ENCODE results near the genes CNTNAP1 and PSME3.

- RRBS, result no CpG with 5 or more reads among the region's 13 CpGs
Observed at GRCh38 chr17:42178798-42179003, 2.2 kb downstream of the KCNH4 start.

DNA sequence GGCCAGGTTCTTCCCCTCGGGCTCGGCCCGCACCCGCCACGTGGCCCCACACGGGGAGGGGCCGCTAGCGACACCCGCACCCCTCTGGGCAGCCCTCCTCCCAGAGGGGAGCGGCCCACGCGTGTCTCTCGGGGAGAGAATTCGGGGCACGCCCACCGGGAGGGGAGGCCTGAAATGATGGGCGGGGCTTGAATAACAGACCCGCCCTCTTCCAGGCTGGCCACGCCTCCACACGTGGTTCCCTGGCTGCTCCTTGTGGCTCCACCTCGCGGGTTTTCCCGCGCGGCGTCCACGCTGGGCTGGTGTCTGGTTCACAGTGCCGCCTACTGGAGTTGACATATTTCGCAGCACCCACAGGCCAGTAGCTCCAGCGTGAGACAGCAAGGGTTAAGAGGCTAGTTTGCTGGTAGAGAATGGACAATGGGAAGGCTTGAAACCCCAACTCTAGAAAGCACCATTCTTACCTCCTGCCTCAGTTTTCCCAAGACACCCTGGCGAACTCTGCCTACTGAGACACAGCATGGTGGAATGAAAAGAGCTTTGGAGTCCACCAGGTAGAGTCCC lies 300 bp upstream of the KCNH4 start:
- RRBS, result no CpG with 5 or more reads among the region's 31 CpGs

DNA sequence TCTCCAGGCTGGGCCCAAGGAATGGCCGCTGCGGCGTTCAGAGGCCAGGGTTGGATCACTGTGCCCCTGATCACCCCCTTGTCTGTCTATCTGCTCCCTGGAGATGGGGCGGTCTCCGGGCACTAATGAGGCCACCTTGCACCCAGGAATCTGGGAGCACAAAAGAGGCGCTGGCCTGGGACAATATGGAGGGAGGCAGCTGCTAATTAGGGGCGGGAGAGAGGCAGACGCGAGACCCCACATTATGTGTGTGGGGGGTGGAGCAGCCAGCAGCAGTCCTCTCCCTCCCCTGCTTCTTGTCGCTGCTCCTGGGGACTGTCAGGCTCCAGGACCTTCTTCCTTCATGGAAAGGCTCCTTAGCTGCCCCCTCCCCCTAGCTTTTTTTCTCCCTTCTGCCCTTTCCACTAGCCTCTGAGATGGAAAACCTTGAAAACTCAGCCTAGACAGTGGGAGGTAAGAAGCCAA lies 354 bp upstream of the HCRT start:
- RRBS, result no CpG with 5 or more reads among the region's 10 CpGs

DNA sequence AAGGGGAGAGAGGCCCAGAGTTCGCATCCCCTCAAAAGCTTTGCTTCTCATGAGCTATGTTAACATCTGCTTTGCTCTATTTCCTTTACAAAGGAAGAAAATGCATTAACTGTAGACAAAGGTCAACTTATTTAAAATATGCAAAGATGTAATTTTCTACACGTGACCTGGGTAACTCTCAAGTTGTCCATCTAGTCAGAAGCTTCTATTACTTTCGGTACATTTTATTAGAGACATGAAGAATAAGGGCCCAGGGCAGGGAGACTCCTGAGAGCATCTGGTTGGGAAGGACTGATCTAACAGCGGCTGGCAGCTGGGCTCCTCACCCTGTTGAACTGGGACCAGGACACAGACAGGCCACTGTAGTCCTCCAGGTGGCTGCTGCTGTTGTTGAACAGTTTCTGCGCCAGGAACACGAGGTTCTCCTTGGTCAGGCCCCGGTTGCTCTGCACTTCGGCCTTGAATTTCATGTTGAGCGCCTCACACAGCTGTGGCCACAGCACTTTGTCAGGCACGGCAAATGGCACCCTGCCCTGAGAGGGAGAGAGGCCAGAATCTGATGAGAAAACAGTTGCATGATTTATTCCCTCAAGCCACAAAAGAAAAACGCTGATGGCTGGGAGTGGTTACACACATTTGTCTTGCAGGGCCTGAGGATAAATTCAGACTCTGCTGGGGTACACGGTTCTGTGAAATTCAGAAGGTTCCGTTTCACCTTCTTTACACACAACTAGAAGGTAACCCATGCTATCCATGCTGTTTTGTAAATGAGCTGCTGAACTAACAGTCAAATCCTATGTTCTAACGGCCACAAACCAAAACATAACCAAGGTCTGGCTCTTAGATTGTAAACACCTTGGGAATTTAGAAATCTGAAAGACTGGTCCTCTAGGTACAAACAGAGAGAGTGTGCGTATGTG lies 17.6 kb upstream of the GHDC start:
- RRBS, result no CpG with 5 or more reads among the region's 15 CpGs

GRCh38 chr17:42282575-42283270 lies 5.6 kb upstream of the STAT5A start:
- RRBS, result no CpG with 5 or more reads among the region's 9 CpGs

GRCh38 chr17:42288614-42288933 lies 276 bp downstream of the STAT5A start:
- RRBS, result 34% methylated on average over 9 of the region's 32 CpGs

GRCh38 chr17:42324881-42325572 lies 36.7 kb downstream of the STAT5A start:
- RRBS, result no CpG with 5 or more reads among the region's 10 CpGs

DNA sequence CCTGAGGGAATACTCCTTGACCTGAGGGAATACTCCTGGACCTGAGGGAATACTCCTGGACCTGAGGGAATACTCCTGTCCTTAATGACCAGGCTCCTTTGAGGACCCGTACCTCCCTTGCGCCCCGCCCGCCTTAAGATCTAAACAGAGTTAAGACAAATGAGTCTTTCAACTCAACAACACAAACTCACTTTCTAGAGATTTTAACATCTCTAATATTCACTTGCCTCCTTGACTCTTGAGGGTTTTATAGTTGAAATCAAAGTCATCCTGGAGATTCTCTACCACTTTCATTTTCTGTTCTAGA lies 49.8 kb downstream of the STAT3 start:
- RRBS, result no CpG with 5 or more reads among the region's 4 CpGs

DNA sequence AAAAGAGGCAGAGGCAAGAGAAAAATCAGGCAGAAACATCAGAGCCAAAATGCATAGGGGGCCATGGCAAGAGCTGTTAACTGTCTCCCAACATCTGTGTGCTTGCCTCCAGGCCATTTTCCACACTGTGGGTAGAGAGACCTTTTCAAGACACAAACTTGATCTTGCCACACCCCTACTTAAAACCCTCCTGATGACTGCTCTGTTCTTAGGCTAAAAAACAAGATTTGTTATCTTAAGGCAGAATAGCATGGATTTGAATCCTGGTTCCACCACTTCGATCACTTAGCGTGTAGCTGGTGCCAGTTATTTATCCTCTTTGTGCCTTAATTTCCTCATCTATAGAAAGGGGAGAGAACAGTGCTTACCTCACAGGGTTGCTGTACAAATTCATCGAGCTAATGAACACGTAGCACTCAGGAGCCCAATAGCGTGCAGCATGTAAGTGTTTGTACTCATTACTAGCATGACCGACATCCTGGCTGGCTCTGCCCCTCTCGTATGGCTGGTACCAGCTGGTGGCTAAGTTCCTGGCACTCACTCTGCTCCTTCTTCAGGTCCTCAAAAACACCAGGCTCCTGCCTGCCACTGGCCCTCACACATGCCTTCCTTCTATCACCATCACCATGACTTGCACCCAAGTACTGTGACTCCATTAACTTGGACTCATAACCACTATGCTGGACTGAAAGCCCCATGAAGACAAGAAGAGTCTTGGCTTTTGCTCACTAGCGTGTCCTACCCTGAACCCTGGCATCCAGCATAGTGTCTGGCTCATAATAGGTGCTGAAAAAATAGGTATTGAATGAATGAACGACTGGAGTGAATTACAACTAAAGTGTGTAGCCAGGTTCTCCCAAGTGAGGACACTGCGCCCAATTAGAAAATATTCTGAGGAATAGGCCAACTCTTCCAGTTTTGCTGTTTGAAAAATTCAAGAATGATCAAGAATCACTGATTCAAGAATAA lies 25.6 kb downstream of the STAT3 start:
- RRBS, result no CpG with 5 or more reads among the region's 10 CpGs

GRCh38 chr17:42421682-42422305 lies 1.3 kb downstream of the CAVIN1 start:
- RRBS, result 19% methylated on average over 9 of the region's 48 CpGs

- RRBS, result no CpG with 5 or more reads among the region's 3 CpGs
Observed at GRCh38 chr17:42456363-42457172, 2.1 kb upstream of the ATP6V0A1 start.

- RRBS, result 8% methylated on average over 4 of the region's 23 CpGs
Observed at GRCh38 chr17:42459065-42460206, 758 bp downstream of the ATP6V0A1 start.

DNA sequence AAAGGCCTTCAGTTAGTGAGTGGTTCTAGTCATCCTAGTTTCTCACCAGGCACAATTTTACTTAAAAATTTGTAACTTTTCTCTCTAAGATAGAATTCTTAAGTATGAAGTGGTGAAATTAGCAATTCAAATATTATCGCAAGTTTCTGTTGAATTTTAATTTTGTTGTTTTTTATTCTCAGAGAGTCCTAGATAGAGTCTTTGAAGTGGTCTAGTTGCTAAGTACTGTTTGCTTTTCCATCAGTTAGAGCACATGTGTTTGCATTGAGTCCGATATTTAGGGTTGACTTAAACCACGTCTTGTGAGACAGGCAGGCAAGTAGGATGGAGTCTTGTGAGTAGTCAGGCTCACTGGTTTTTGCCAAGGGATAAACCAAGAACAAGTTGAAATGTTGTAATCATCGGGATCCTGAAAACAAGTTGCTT lies 17.0 kb downstream of the ATP6V0A1 start:
- RRBS, result no CpG with 5 or more reads among the region's 4 CpGs

DNA sequence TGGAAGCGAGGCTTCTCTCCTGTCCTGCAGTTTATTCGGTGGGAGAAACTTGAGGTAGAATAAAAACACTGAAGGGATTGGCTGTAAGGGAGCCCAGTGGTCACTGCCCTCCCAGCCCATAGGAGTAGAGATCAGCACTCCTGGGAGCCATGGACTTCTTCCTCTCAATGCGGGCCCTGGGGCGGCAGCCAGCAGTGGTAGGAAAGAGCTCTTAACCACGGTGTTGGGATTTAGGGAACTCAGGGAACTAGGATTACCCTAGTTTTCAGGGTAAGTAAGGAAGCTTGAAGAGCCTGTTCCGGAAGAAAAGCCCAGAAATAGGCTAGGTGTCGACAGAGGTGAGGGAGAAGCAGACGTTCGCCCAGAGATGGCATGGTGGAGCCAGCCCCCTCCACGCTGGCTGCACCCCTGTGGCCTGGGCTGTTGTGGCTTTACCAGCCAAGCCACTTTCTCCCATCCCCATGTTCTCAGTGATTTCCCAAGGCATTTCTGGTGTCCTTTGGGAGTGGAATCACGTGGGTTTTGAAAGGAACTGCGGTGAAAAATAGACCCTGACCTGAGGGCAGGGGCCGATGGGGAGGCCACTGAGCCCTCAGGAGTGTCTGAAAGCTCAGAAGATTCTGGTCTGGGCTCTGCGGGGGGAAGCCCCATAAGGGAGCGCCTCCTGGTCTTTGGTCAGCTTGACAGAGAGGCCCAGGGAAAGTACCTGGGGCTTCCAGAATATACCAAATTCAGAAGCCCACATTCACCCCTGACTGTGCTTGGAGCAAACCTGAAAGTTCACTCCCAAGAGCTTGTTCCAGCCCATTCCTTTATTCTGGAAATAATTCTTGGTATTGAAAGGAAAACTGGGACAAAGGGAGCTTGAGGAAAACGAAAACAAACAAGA lies 23.5 kb upstream of the NAGLU start:
- RRBS, result no CpG with 5 or more reads among the region's 16 CpGs

DNA sequence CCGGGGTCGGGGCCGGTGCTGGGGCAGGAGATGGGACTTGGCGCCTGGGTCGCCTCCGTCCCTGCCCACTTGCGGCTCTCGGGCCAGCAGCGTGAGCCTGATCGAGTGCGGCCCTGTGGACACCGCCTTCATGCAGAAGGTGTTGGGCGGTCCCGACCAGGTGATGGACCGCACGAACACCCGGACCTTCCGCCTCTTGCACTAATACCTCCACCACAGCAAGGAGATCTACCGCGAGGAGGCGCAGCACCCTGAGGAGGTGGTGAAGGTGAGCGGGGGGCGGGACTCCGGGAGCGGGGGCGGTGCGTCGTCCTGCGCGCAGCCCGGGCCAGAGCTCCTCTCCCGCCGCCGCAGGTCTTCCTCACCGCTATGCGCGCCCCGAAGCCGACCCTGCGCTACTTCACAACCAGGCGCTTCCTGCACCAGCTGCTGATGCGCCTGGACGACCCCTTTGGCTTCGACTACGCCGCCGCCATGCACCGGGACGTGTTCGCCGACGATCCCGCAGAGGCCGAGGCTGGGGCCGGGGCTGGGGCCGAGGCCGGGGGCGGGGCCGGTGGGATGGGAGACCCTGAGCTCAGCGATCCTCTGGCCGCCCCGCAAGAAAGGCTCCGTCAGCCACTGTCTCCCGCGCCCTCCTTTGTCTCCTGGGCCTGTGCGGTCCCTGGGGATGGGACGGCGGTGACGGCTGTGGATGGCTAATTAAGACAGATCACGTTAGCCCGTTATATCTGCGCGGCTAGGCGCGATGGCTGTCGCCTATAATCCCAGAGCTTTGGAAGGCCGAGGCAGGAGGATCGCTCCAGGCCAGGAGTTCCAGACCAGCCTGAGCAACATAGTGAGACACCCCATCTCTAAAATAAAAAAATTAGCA lies 4.4 kb upstream of the HSD17B1 start:
- RRBS, result 63% methylated on average over 19 of the region's 78 CpGs

DNA sequence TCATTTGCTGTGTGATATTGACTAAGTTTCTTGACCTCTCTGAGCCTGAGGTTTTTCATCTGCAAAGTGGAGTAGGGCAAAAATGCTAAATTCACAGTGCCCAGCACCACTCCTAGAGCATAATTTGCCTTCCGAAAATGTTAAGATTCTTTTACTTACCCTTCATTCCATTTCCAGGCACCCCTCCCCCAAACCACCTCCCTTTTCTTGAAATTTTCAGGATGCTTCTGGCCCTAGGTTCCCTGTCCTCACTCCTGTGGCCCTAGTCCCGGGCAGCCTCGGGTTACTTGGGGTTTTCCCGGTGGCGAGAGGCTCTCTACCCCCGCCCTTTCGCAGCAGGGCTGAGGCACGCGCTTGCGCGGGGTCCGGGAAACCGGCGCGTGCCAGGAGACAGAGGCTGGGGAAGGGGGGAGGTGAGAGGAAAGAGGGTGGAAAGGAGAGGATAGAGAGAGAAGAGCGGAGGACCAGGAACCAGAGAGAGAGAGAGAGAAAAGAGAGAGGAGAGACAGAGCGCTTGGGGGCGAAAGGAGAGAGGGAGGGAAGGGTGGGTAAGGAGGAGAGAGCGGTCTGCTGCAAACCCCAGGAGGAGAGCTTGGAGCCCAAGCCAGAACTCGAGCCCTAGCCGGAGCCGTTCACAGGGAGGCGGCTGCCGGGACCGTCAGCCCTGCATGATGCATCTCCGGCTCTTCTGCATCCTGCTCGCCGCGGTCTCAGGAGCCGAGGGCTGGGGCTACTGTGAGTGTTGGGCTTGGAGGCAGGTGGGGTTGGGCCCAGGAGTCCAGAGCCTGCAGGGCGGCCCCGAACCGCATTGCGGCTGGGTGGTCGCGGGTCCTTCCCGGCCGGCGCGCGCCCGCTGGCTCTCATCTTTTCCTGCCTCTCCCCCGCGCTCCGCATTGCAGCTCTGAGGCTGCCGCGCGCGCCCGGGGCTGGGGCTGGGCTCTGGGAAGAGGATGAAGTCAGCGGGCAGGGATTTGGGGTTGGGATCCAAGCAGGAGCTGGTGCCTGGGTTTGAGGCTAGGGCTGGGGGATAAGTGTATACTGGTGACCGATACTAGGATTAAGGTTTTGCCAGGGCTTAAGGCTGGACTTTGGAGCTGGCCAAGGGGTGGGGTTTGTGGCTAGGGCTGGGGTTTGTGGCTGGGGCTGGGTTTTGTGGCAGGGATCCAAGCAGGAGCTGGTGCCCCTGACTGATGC lies at the start of gene CNTNAP1:
TSS of gene CNTNAP1 (plus strand) at position 370 of the 1,194 bp plus-strand sequence.
- RRBS, result 9% methylated on average over 15 of the region's 52 CpGs

DNA sequence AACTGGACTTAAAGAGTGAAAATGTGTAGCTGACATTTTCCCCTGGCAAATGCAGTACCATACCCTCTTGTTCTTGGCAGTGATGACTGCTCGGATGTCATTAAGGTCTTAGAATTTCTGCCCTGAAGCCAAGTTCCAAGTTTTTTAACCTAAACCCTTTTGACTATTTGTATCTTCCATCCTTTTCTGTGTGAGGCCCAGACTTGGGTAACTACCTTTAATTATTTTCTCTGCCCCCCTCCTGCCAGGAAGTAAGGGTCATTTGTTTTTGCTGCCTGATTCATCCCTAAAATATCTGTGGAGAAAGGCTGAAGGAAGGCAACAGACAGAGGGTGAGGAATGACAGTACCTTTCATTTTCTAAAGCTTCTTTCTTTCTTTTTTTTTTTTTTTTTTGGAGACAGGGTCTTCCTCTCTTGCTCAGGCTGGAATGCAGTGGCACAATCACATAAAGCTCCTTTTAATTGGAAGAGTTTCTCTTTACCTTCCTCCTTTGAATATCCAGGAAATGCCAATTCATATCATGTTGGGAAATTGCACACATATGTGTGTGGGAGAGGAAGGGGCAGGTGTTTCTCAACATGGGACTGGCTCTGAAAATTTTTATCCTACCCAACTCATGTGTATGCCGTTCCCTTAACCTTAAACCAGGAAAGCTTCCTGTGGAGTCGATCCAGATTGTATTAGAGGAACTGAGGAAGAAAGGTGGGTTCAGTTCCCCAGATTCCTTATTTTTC lies 915 bp downstream of the VPS25 start:
- RRBS, result no CpG with 5 or more reads among the region's 3 CpGs

- RRBS, result no CpG with 5 or more reads among the region's 11 CpGs
Observed at GRCh38 chr17:42789818-42790731, 8.4 kb downstream of the COA3 start.

GRCh38 chr17:42832607-42833701 lies at the start of gene PSME3:
Gene PSME3, plus strand, starts transcription at chr17:42833397.
- RRBS, result 3% methylated on average over 35 of the region's 72 CpGs

DNA sequence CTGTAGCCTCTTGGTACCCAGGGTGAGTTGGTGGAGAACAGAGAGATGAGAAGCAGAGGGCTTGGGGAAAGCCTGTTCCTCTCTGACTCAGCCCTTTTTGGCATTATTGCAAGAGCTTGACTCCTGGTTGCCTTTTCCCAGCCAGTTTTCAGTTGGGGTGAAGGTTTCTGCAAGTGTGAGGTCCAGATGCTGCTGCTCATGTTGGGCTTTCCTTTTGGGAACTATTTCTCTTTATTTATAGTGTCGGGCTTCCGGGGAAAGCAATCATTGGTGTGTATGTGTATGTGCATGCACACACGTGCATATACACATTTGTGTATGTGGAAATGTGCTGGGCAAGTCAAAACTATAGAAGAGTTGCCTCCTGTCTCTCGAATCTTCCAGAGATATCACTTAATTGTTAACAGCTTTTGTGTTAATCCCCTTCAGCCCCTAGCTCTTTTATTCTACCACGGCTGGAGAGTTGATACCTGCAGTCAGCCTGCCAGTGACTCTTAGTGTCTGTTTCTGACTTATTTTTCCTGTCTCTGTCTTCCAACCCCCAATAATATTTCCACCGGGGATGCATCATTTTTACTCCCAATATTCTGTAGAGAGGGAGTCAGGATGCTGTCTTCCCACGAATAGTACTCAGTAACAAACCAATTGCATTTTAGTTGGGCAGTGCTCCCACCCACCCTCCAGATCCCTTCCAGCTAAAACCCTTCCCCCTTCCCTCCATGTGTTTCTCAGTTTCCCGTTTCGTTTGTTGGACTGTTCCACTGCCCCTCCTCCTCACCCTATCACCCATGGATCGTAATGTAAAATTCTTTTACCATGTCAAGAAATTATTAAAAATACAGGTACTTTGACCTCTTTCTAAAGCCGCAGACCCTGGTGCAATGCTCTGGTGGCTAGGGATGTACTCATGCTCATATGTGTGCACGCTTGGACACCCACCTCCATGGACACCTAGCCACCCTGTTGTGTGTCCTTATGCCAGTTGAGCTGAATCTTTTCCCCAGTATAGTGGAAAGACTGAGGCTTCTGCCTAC lies 1.7 kb upstream of the AOC2 start:
- RRBS, result no CpG with 5 or more reads among the region's 12 CpGs

Data from OVCAR3 (cell line).